ENCODE measurements around a stretch of chr1.

- RRBS: no CpG with 5 or more reads among the region's 12 CpGs
Measured at GRCh38 chr1:234474592-234475459, 4.2 kb downstream of the TARBP1 start.

- RRBS: 1% methylated on average over 62 of the region's 138 CpGs
Measured at GRCh38 chr1:234477976-234479027, 677 bp downstream of the TARBP1 start.

DNA sequence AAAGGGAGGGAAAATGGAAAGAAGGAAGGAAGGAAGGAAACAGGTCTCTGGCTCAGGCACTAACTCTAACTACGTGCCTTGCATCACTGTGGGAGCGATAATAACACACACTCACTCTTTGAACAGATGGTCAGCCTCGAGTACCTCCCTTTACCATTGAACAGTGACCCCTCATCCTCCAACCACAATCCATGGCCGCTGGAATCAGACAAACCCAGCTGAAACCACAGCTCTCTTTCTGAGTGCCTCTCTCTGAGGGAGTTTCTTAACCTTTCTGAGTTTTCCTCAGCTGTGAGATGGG lies 63.0 kb downstream of the IRF2BP2 start:
- RRBS: no CpG with 5 or more reads among the region's 4 CpGs

DNA sequence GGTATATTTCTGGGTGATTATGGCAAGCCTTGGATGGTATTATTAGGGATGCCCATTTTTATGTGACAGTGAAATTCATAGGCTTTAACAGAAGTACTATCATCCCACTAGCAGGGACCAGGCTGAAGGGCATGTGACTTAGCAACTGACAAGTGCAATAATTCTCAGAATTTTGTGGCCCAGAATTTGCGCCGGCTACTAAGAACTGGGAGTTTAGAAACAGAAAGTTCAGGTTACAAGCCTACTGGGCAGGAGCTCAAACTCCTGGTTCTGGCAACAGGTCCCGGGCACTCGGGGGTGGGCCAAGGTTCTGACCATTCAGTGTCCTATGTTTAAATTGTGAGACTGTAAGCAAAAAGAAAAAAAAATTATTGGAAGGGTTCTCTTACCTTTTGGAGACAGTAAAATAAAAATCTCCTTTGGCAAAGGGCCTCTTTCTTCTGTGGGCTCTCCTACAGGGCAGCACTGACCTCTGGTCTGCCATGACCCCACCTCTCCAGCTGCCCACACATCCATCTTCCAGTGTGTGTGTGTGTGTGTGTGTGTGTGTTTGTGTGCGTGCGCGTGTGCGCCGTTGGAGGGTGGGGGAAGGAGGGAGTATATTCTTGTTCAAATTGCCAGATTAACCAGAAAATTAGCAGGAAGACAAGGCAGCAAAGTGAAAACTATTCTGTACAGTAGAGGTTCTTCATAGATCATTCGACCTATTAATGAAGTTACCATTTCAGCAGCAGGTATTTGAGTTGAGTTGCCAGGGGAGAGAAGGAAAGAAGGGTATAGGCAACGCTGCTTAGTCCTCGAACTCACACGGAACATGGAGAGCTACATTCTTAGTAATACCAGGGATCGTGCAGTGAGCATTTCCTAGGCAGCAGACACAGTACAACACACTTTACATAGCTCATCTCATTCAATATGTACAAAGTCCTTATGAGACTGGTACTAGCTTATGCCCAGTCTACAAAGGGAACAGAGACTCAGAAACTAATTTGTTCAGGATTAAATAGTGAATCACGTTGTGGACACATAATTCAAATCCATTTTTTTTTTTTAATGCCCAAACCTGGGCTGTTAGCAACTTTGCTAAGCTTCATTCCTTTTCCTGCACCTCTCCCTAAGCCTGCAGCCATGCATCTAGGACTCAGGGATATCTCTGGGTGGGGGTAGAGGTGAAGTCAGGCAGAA lies 25.9 kb downstream of the IRF2BP2 start:
- RRBS: 64% methylated on average over 2 of the region's 15 CpGs

GRCh38 chr1:234601716-234602354 lies 8.1 kb downstream of the IRF2BP2 start:
- RRBS: no CpG with 5 or more reads among the region's 3 CpGs

DNA sequence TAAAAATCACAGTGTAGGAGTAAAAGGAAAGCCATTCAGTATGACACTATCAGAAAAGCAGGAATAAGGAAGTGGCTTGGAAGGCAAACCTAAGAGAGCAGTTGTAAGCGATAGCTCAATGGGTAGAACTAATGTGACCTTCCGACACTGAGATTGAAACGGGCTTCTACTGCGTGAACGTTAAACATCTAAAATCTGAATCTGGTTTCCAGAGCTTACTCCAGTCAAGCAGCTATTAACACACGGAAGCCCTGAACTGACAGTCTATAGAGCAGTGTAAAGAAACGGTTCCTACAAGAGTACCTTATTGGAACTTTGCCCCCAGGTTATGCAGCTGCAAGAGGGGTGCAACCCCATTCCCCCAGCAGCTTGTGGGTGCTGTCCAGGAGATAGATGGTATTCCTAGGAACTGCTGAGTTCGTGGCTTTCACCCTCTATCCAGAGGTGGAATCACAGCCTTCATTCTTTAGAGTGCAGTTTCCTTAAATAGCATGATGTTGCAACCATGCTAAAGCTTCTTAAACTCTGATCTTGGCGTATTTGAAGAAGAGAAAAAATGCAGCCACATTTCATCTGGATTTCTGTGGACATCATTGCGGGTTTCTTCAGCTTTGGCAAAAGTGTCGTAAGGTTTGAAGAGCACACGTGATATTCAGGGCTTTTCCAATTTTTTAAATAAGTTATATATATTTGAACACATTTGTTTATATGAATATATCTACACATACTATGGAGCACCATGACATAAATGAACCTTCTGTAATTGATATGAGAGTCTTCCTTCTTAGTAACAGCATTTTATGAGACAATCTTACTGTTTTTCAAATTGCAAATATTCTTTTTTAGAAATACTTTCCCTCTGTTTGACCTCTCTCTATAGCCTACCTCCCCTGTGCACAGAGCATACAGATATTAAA lies 3.5 kb upstream of the IRF2BP2 start:
- RRBS: no CpG with 5 or more reads among the region's 12 CpGs

DNA sequence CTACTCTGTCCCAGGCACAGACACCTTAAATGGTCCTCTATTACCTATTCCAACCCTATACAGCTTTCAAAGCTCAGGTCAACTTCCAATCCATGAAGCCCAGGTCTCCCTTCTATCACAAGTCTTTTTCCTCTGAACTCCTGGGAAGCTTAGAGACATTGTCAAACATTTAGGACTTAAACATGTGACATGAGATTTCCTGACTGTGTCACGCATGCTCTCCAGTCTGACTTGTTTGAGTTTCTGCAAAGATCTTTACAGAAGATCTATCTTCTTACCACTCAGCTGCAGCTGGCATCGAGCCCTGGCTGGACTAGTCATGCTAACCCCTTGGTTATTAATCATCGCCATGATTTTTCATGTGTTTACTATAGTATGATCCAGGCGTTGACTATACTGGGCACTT lies 18.0 kb upstream of the IRF2BP2 start:
- RRBS: no CpG with 5 or more reads among the region's 4 CpGs

GRCh38 chr1:234658112-234658700 lies 48.2 kb upstream of the IRF2BP2 start:
- RRBS: no CpG with 5 or more reads among the region's 5 CpGs

- RRBS: no CpG with 5 or more reads among the region's 4 CpGs
Measured at GRCh38 chr1:234707485-234708017, 97.6 kb upstream of the IRF2BP2 start.

- RRBS: no CpG with 5 or more reads among the region's 11 CpGs
Measured at GRCh38 chr1:234722285-234722824, 112.4 kb upstream of the IRF2BP2 start.

DNA sequence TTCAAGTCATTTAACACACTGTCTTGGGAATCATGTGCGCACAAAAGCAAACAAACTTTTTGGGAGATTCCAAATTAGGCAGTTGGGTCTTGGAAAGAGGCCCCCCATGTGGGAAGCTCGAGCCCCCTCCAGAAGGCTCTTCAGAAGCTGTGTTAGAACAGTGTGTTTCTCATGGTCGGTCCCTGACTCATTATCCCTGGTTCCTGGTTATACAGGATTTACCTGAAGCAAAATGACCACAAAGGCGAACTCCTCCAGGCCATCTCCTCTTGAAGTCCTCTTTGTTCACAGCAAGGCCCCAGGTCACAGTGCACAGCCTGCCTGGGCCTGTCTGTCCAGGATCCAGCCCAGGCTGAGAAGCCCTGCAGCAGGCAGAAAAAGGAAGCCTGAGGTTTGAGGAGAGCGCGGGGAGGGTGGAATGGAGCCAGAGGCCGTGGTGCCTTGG lies 136.7 kb upstream of the IRF2BP2 start:
- RRBS: no CpG with 5 or more reads among the region's 7 CpGs

GRCh38 chr1:234816437-234816880 lies 206.5 kb upstream of the IRF2BP2 start:
- RRBS: no CpG with 5 or more reads among the region's 19 CpGs

DNA sequence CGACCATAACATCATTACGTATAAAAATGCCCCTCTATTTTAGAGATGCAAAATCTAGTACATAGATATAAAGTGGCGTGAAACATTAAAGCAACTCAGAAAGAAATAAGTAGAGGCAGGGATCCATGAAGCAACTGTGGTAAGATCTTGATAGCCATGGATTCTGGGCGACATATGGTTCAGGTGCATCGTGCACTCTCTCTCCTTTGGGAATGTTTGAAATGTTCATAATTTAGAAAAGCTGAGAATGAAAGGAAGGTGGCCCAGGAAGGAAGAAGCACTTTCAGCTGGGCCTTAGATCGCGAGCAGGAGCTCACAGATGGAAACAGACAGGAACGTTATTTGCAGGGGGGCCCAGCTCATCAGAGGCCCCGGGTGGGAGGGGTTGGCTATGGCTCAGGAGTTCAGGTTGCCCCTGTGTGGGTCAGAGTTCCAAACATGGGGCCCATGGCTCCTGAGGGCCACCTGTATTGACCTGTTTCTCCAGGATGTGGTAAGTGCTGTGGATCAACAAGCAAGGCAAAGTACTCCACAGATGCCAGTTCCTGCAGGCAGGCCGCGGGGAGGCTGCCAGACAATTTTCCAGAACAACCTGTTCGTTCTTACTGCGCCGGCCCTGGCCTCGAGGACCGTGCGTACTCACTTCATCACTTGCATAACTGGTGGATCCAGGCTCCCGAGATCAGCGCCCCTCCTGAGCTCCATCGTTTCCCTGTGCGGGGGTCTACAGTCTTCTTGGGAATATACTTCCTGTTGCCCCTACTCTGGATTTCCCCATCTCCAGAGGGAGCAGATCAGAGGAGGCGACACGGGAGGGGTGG lies 253.2 kb downstream of the TOMM20 start:
- RRBS: no CpG with 5 or more reads among the region's 23 CpGs

DNA sequence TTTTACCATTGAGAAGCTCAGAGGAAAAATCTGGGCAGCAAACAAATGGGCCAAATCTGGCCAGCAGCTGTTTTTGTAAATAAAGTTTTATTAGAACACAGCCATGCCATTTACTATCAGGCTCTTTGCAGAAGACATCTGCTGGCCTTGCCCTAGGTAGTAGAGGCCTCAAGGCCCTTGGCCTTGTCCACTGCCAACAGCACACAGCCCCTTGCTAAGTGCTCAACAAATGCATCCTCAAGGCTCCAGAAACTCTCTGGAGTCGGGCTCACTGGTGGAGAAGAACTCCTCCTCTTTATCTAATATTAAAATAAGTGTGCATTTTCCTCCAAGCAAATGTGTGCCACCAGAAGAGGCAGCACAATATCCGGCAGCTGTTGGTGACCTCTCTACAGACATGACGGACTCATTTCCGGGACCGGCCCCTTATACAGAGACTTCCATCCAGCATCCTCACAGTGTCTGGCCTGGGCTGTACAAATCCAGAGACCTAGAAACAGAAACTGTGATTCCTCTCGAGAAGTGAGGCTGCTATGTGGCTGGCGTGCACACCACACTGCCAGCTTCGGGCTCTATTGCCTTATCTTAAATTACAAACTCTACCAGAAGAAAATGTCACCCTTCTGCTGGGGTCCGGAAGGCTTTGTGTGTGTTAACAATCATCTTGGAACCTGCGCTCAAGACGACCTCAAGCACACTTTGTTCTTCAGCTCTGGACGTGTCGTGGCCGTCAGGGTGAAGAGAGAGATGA lies 203.9 kb downstream of the TOMM20 start:
- RRBS: 100% methylated on average over 3 of the region's 14 CpGs

- RRBS: no CpG with 5 or more reads among the region's 11 CpGs
Measured at GRCh38 chr1:234974873-234975811, 153.5 kb downstream of the TOMM20 start.

DNA sequence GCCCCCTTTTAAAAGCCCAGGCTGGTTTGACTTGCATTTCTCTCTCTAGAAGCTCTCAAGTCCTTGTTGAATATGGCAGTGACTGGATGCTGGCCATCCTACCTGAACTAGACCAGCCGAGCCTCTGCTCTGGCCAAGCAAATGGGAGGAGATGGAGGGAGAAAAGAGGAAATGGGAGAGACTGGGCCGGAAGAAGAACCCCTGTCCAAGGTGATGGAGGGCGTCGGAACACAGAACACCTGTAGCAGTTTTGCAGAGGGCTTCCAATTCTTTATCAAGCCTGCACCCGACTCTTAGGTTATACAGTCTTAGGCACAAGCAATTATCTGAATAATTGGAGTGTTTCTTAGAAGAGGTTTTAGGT lies 148.7 kb downstream of the TOMM20 start:
- RRBS: no CpG with 5 or more reads among the region's 5 CpGs

DNA sequence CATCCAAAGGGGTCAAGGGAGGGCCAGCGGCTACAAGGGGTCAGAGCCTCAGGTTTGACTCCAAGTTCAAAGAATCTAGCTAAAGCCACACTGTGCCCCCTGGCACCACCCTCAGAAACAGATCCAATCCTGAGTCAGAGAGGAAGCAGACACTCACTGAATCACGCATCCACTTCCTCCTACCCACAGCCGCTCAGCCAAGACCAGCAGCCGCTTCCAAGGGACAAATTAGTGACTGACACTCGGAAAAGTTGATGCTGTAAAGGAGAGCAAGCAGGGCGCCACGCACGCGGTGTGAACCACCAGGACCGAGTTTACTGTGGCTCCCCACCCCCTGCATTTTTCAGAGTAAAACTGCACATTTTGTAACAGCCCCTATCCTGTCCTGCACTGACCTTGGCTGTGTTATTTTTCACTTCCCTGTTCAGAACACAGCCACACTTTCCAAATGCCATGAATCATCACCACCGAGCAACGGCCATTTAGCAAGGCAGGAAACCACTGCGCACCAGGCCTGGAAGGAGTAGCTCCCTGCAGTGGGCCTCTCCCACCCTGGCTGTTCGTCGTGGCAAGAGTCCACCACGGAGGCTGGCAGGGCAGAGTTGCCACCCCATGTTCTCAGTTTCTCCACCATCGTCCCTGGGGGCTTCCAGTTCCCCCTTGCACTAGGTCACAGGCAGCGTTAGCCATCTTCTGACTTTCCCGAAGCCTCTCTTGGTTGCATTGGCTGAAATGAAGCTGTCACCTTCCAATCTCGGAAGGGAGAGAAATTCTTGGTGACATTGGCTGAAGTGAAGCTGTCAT lies 147.7 kb downstream of the TOMM20 start:
- RRBS: no CpG with 5 or more reads among the region's 20 CpGs

- RRBS: 50% methylated on average over 1 of the region's 9 CpGs
Measured at GRCh38 chr1:234986606-234987267, 141.9 kb downstream of the TOMM20 start.

- RRBS: 98% methylated on average over 5 of the region's 13 CpGs
Measured at GRCh38 chr1:234989888-234990653, 138.6 kb downstream of the TOMM20 start.

DNA sequence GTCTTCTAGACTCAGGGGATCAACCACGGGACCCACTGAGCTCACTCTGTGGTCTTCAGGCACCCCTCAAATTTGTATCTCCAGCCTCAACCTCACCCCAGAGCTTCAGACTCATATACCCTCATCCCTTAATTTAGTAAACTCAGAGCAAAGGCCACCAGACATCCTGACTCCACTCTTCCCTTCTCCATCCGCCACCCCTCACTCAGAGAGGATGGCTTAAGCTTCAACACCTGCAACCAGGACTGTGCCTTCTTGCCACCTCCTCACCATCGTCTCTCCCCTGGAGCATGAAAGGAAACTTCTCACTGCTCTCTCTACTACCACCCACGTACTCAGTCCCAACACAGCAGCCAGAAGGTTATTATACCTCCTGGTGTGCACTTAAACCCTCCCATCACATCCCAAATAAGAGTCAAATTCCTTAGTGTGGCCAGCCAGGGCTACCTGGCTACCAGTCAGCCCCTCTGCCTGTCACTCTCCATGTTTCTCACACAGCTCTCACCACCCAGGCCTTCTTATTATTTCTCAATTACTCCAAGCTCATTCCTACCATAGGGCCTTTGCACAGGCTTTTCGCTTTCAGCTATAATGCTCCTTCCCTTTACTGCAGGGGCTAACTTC lies 137.8 kb downstream of the TOMM20 start:
- RRBS: no CpG with 5 or more reads among the region's 5 CpGs

Measured in CMK (cell line).